Placental pericyte (primary cell): ENCODE data around the gene INSM2.

DNA sequence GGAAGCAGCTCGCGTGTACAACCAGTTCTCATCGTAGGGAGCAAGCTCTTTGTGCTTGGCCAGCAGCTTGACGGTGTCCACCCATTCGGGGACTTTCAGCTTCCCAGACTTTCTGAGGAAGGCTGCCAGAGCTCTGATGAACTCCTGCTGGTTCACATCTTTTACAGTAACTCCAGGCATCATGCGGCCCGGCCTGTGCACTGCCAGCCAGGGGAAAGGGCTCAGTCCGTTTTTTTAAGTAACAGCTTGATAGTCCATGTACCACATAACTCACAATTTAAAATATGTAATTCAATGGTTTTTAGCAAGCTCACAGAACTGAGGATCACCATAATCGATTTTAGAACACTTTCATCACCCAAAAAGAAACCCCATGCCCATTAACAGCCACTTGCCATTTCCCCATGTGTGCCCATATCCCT lies 29.5 kb upstream of the EAPP start:
- CAGE, long polyA plus RNA = no peak

GRCh38 chr14:34592801-34593201 lies 37.1 kb downstream of the SNX6 start:
- CAGE, long polyA plus RNA = no peak

DNA sequence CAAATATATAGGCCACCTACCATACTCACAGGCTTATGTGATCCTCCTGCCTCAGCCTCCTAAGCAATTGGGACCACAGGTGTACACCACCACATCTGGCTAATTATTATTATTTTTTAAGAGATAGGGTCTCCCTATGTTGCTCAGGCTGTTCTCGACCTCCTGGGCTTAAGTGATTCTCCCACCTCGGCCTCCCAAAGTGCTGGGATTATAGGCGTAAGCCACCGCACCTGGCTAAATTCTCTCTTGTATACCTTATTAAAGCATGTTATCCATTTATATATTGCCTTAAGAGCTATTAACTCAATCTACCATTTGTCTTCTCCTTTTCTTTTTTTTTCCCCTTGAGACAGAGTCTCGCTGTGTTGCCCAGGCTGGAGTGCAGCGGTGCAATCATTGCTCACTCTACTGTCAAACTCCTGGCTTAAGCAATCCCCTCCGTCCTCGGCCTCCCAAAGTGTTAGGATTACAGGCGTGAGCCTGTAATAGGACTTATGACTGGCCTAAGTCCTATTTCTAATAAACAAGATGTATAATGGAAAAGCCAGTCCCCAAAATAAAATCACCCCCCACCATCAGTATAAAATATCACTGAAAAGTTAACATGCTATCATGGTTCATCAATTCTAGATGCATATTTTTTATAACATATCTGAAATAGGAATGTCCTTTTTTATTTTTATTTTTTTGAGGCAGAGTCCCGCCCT lies 14.5 kb downstream of the SNX6 start:
- CAGE, long polyA plus RNA = no peak

GRCh38 chr14:34687476-34688078 lies 26.8 kb downstream of the CFL2 start:
- CAGE, long polyA plus RNA = no peak

GRCh38 chr14:34773954-34774519 lies 59.6 kb upstream of the CFL2 start:
- CAGE, long polyA plus RNA = no peak

GRCh38 chr14:35028950-35029750 lies 16.9 kb upstream of the FAM177A1 start:
- CAGE, long polyA plus RNA = no peak

GRCh38 chr14:35116884-35117549 lies 4.8 kb downstream of the PPP2R3C start:
- CAGE, long polyA plus RNA = no peak

DNA sequence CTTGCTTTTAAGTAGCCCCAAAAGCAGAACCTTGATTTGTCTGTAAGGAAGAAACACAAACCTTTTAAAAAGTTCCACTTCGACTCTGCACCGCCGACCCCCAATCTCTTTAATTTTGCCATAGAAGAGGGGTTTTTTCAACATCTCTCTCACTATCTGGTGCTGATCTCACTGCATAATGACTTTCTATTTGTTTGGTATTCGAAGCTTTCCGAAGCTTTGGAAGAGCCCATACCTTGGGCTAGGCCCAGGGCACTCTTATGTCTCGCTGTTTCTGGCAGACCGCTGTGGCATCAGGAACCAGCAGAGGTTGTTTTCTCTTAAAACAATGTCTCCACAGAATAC lies 688 bp downstream of the PRORP start:
- CAGE, long polyA plus RNA = no peak

GRCh38 chr14:35533711-35534475 lies at the start of gene INSM2:
Gene INSM2, plus strand, starts transcription at chr14:35534164.
- CAGE, long polyA plus RNA = no peak

DNA sequence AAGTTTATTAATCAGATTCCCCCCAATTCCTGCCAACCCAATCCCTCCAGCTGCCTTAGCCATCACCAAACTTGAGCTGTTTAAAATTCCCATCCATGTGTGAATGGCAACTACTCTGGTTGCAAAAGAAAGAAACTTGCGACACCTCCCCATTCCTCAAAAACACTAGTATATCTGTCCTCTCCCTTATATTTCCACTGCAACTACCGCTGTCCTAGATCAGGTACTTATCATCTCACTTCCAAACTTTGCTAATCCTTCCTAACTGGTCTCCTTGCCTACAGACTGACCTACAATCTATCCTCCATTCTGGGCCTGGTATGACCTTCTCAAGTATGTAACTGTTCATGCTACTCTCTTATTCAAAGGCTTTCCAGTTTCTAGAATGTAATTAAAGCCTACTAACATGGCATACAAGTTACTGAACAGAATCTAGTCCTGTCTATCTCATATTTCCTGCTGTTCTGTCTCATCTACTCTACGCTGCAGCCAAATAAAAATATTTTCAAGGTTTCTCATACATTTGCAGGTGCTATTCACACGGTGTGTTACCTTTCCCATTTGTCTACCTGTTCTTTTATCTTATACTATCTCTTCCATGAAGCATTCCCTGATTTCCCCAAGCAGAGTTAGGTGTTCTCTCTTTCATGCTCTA lies 69.4 kb downstream of the RALGAPA1 start:
- CAGE, long polyA plus RNA = no peak

GRCh38 chr14:36451294-36452215 lies 68.5 kb downstream of the NKX2-1 start:
- CAGE, long polyA plus RNA = no peak

- CAGE, long polyA plus RNA = no peak
These were observed 12.8 kb downstream of the NKX2-1 start for GRCh38 chr14:36507078-36507759.

DNA sequence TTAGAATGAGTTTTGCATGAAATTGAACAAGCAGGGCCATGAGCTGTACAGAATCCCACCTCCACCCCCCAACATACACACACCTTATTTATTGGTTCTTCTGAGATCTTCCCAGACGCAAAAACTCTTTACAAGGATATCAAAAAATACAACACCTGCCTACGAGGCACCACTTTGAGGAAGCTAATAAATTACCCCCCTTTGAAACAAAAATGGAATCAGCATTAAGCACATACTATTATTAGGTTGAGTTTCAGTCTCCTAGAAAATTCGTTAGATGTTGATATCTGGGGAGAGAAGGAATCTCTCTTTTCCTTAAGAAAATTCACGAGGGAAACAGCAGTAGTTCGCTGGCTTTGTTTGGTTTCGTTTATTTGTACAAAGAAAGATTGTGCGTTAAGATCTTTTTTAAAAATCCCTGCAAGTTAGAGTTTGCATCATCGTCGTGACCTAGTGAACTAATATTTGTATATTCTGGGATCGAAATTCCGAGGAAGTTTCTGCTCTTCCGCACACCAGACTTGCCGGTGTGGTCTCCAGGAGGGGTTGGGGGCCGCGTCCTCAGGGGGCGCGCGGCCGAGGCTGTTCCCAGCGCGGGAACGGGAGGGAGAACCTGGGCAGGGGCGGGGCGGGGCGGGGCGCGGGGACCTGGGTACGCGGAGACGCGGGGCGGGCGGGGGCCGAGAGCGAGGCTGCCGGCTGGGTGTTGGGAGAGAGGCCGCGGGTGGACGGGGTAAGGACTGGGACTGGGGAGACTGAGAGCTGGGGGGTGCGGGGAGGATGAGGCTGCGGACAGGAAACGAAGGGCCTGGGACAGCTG lies 12.1 kb downstream of the NKX2-1 start:
- CAGE, long polyA plus RNA = no peak

GRCh38 chr14:37592256-37593105 lies 2.6 kb downstream of the FOXA1 start:
- CAGE, long polyA plus RNA = no peak

GRCh38 chr14:37601922-37602294 lies 6.5 kb downstream of the TTC6 start:
- CAGE, long polyA plus RNA = no peak

GRCh38 chr14:37611064-37611400 lies 15.6 kb downstream of the TTC6 start:
- CAGE, long polyA plus RNA = no peak

DNA sequence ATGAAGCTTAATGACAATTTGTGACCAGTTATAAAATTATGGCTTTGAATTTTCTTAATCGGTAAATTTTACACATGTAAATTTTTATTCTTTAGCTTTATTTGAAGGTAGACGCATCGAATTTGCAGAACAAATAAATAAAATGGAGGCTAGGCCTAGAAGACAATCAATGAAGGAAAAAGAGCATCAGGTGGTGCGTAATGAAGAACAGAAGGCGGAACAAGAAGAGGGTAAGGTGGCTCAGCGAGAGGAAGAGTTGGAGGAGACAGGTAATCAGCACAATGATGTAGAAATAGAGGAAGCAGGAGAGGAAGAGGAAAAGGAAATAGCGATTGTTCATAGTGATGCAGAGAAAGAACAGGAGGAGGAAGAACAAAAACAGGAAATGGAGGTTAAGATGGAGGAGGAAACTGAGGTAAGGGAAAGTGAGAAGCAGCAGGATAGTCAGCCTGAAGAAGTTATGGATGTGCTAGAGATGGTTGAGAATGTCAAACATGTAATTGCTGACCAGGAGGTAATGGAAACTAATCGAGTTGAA lies 5.4 kb downstream of the PNN start:
- CAGE, long polyA plus RNA = no peak

- CAGE, long polyA plus RNA = no peak
These were observed 7.1 kb downstream of the PNN start for GRCh38 chr14:39182267-39182507.

GRCh38 chr14:39416091-39416801 lies 16.0 kb downstream of the FBXO33 start:
- CAGE, long polyA plus RNA = no peak

DNA sequence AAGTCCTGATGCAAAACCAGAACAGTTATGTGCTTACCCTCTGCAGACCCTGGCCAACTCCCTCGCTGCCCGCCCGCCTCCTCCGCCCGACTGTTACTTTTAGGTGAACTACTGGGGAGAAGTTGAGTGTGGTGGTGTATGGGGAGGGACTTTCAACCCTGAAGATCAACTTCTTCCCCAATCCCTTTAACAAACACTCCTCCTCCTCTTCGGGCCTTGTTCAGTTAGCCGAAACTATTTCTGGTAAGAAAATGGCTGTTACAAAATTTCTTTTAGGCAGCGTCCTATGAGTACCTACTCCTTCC lies 1.4 kb downstream of the FBXO33 start:
- CAGE, long polyA plus RNA = no peak